Non-pigmented ciliary epithelial cell (primary cell): ENCODE data around the genes FAP and CSRNP3.

DNA sequence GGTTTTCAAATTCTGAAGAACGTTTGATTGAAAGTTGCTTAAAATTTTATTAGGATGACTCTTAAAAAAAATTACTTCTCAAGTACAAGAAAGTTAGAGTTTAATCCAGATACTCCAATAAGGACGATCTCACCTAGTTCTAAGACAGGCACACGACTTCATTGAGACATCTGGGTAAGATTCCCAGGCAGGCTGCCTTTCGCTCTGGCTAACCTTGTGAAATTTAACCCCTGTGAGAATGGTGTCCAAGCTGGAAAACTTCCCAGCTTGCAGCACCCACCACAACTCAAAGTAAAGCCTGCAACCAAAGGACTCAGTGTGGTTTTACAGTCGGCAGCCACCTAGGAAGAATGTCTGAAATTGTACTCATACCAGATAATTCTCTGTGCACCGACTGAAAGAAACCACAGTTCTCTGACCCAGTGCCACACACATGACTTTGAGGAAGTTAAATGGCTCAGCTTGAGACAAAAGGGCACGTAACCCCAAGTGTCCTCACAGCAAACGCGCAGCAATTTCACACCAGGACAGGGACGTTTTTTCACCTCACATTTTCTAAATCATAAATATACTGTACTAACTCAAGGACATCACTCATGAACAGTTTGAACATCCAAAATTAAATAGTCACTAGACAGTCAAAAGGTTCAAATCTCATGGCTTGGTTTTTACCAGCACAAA is 125.7 kb downstream of the RBMS1 start:
- RRBS = no CpG with 5 or more reads among the region's 10 CpGs

DNA sequence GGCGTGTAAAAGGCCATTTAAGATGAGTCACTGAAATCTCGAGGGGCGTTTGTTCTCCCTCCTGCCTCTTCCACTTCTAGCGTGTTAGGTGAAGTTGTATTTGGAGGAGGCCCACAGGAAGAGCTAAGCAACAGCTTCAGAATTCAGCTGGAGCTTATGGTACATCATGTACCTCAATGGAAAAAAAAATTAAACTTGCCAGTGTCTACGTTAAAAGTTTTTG is 23.5 kb upstream of the RBMS1 start:
- RRBS = no CpG with 5 or more reads among the region's 5 CpGs

DNA sequence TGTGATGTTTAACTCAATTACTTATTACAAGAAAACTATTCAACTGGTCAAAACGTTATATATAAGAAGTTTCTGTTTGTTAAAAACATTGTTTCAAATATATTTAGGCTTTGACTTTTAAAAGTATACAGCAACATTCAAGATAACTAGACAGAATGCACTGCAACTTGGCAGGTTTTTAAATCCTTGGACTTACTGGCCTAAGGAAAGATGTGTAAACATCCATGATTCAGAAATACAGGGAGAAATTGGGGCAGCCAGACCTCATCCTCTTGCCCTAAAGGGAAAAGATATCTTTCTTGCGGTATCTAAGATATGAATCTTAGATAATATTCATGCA is 830 bp upstream of the TANK start:
- RRBS = no CpG with 5 or more reads among the region's 2 CpGs

GRCh38 chr2:161170791-161171755 is 10.8 kb downstream of the TANK start:
- RRBS = no CpG with 5 or more reads among the region's 1 CpG

GRCh38 chr2:161238438-161239479 is 69.5 kb upstream of the PSMD14 start:
- RRBS = 1% methylated on average over 21 of the region's 104 CpGs

DNA sequence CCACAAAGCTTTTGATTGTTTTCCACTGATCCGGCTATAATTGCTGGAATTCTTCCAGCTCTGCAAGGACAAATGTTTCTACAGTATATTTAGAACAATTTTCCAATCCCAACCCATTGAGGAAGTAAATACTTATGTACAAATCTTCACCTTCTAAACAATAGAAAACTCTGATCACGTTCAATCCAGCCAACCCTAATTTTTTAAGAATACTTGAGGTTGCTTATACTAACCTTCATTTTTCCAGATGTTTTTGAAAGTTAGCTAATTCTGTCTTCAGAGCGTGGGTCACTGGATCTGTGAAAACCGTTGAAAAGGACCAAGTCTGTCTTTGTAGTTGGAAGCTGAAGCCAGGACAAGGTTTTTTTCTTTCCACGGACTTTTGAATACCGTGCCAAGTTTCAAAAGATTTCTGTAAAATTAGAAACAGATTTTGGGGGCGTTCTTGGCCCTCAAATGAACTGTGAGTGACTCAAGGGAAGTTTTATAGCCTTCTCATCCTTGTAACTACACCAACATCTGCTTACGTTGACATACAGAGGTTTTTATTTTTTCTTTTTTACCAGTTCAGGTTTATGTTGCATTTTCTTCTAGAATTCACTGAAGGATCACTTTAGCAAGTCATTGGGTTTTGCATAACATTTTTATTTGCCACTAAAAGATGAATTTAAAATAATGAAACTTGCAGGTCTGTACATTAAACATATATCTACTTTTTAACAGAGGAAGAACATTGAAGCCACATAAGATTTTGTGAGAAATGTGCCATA is at the start of gene FAP:
Gene FAP, minus strand, starts transcription at position 357 of the 770 bp plus-strand sequence.
- RRBS = no CpG with 5 or more reads among the region's 8 CpGs

GRCh38 chr2:162344489-162344914 is 570 bp downstream of the GCA start:
- RRBS = no CpG with 5 or more reads among the region's 12 CpGs

DNA sequence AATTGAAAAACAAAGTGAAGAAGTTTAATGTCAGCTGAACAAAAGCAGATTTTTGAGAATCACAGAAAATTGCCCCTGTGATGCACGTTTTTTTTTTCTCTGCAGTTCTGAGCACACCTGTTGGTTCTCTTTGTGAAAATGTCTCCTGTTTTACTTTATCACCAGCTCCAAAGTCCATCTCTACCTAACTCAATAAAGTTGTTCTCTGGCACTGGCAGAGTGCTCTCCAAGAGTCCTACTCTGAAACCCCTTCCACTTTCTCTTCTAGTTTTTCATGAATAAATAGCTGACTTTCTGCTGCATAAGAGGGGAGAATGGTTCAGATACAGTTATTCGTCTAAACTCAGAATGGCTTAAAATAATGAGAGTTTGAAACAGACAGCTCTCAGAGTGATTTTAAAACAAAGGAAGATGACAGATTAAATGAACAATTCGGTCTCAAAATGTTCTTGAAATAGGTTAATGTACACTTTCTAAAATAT is 126.3 kb downstream of the KCNH7 start:
- RRBS = no CpG with 5 or more reads among the region's 3 CpGs

DNA sequence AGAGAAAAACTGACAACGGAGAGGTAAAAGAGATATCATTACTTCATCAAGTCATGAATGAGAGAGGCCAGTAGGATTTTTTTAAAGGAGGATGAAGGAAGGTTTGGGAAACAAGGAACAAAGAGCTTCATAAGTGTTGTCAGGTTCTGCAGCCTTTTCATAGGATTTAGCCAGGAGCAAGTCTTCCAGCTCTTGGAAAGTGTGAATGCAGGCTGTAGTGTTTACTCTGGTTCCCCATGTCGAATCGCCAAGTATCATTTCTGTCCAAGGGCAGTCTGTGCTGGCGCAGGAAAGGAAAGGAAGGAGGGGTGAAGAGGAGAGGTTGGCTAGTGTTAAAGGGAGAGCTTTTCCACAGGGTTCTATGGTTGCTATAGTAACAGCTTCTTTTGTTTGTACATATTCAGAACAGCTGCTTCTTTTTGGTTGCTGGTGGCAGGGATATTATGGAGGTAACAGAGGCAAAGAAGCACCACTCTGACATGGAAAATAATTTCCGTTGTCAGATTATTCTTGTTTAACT is 70.0 kb downstream of the KCNH7 start:
- RRBS = no CpG with 5 or more reads among the region's 5 CpGs

GRCh38 chr2:164711662-164712251 is 90.5 kb upstream of the GRB14 start:
- RRBS = no CpG with 5 or more reads among the region's 2 CpGs

DNA sequence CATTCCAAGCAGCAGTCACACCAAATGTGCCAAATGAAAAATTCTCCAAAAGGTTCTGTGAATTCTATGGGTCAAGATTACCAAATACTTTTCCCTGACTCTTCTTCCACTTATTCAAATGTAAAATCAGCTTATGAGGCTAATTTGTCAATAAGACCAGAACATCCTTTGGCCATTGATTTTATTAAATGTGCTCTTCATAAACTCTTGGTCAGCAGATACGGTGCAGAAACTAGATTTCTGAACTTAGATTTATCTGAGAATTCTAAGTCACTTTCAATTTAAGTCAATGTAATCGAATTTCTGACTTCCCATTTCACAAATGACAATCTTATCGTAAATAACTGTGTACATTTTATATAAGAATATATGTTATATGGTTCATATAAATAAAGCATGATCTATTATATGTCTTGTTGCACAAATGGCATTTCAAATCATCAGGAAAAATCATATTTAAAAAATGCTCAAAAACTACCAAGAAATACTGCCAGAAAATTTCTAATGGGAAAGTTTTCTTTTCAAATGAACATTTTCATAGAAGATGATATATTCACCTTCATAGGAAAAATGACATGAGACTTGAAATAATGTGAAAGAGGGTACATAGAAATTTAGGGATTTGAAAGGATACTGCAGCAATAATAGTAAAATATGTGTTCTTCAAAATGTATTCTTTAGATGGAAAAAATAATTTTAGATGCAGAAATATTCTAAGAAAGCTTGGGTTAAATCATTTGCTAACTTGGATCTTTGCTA is 94.8 kb upstream of the GRB14 start:
- RRBS = no CpG with 5 or more reads among the region's 3 CpGs

DNA sequence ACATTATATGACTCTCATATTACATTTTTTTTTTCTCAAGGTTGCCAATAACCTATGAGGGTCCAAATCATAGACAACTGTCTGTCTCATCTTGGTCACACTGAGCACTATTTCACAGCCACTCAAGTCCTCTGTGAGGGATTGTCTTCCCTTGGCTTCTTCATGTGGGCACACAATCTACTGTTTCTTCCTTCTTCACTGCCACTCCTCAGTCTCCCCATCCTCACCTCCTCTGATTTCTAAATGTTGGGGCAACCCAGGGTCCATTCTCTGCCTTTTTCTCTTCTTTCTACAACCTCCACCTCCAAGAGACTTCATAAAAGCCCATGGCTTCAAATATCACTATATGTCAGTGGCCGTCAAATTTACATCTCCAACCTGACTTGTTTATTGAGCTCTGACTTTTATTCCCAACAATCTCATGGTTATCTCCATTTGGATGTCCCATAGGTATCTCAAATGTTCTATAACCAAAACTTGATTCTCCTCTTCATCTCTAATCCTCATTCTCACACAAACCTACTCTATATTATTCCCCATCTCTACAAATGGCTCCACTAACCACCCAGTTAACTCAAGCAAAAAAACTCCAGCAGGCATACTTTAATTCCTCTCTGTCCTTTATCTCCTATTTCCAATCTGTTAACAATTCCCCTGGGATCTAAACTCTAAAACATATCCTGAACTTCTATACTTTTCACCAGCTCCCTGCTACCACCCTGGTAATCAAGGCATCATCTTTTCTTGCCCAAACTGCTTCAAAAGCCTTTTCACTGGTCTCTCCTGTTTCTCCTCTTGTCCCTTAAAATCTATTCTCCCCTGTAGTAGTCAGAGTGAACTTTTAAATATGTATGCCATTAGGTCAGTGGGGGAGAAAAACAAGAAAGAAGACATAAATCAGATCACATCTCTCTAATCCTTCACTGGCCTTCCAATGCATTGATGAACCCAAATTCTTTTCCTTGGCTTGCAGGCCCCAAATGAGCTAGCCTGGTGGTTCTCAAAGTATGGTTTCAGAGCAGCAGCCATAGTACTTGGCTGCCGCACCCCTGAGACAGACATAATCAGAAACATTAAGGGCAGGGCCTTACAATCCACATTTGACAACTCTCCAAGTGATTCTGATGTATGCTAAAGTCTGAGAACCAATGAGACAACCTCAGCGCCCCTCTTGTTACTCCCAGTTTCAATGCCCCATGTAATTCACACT is 91.4 kb downstream of the COBLL1 start:
- RRBS = no CpG with 5 or more reads among the region's 3 CpGs

DNA sequence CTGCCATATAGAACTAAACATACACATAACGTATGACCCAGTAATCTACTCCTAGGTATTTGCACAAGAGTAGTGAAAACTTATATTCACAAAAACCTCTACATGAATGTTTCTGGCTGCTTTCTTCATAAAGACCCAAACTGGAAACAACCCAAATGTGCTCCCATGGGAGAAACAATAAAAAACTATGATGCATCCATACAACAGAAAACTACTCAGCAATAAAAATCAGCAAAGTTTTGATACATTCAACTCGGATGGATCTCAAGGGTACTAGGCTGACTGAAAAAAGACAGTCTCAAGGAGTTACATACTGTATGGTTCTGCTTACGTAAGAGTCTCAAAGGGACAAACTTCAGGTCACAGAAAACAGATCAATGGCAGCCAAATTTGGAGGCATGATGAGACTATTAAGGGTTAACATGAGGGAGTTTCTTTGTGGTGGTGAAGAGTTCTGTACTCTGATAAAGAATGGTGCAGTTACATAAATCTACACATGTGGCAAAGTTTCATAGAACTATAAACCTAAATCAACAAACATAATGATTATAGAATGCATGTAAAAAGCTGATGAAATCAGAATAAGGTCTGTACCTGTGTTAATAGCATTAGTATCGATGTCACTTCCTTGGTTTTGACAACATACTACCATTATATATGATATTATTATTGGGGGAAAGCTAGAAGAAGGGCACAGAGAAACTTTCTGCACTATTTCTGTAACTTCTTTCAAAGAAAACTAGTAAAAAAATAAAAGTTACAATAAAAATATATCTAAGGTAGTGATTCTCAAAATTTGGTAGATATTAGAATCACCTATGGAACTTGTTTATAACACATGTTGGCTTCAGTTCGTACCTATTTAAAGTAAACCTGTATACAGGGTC is 81.4 kb downstream of the COBLL1 start:
- RRBS = no CpG with 5 or more reads among the region's 5 CpGs

DNA sequence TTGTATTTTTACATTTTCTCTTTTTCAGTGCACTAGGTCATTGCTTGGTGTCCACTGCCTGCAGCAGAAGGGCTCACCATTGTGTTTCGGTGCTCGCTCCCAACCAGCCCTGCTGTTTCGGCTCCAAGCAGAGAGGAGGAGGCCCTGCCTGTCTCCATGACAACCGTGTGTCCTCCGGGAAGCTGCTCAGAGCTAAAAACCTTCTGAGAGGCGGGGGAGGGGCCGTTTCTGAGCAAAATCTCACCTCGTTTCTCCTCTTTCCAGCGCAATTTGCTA is 112.7 kb upstream of the SLC38A11 start:
- RRBS = no CpG with 5 or more reads among the region's 9 CpGs

DNA sequence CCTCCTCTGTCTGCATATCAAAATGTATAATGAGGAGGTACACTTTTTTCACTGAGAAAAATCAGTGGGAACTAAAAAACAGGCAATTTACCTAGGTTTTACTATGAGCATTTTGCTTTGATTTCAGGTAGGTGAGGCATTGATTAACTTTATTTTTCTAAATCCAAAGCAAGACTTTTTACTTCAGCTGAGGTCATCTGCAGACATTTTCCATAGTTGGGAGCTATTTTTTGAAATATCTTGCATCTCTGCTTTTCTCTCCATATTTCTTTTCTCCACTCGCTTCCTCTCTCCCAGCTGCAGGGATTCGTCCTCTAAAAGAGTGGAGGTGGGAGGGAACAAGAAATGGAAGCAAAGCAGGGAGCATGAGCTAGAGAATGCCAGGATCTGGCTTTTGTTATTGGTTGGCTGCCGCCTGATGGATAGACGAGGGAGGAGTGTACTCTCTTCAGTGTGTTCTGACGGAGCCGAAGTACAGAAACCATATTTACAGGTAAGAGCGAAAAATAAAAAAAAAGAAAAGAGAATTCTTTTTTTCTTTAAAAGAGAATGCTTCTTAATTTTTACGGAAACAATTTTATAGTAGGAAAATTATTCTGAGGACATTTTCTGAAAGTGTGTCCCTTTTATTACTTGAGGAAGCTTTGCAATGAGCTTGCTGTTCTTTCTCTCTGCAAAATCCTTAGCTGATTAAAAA is at the start of gene CSRNP3:
Gene CSRNP3, plus strand, starts transcription at position 451 of the 697 bp plus-strand sequence.
- RRBS = no CpG with 5 or more reads among the region's 8 CpGs

DNA sequence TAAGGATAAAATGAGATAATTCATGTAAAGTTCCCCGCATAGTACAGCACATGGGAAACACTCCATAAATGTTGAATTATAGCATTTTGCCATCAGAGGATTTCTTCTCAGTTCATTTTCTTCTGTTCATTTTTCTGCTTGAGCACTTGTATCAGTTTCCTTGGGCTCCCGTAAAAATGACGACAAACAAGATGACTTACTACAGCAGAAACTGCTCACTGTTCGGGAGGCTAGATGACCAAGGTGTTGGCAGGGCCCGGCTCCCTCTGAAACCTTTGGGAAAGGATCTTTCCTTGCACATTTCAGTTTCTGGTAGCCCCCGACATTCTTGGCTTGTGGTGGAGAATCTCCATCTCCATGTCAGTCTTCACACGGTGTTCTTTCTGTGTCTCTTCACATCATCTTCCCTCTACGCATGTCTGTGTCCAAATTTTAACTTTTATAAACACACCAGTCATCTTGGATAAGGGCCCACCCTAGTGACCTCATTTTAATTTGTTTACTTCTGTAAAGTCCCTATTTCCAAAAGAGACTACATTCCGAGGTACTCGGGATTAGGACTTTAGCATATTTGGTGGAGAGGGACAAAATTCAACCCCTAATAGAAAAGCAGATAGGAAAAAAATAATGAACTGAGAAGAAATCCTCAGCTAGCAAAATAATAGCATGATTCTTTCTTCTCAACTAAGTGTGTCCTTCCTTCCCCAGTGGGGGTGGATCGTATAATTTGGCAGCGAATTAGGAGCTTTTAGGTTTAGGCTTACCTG is 138.4 kb downstream of the GALNT3 start:
- RRBS = no CpG with 5 or more reads among the region's 12 CpGs

DNA sequence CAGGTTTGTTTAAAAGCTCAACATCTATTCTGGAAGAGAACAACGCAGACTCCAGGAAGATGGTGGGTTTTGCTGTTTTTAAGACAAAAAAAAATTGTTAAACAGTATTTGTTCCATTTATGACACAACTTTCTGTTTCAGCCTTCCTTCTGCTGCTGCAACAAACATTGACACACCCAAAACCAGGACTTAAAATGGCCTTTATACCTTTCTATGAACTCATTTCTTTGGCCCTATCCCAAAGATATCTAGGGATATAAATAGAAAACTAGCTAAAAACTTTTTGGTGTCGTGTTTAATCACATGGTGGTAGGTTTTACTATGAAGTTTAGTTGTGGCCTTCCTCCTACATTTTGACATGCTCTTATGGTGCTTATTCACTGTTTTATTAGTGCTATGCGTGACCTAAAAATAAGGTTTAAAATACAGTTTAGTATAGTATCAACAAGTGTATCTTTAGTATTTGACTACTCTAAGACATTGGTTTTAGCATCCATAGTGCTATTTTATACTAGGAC is 1.0 kb upstream of the GALNT3 start:
- RRBS = no CpG with 5 or more reads among the region's 3 CpGs

DNA sequence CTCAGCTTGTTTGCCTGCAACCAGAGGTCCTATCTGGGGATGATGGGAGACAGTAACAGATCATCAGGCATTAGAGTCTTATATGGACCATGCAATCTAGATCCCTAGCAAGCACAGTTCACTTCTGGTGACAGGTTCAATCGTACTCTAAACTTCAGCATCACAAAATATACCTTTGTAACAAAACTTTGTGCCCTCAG is 54.8 kb upstream of the SCN1A start:
- RRBS = no CpG with 5 or more reads among the region's 1 CpG

- RRBS = no CpG with 5 or more reads among the region's 15 CpGs
These were observed 42.3 kb upstream of the B3GALT1 start for GRCh38 chr2:167250332-167251133.